Vein endothelial cell (primary cell): ENCODE measurements around the gene OSBPL5.

DNA sequence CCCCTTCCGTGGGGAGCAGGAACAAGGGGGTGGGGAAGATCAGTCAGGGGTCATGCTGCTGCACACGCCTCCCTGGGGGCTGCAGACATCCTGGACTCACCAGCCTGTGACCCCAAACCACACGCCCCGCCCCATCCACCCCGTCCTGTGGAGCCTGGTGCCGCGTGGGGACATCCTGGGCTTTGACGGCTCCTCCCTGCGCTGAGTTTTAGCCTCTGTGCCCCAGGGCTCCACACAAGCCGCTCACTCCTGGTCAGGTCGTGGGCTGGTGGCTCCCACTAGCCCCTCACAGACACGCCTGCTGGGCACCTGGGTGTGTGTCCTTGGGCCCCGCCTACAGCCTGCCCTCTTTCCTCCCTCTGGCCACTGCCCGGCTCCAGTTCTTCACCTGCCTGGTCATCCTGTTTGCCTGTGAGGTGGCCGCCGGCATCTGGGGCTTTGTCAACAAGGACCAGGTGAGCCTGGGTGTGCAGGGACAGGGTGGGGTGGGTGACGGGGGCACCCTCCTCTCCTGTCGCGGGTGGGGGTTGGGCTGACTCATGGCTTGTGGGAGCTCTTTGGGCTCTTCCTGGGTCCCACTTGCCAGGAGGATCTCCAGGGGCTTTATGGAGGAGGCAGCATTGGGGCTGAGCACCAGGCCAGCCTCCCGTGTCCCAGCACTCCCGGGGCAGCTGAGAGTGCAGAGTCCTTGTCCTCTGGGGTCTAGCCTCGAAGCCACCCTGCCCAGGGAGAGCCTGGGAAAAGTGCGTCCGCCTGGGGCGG is 5.8 kb upstream of the TSSC4 start:
- CAGE, long polyA plus RNA: no peak

GRCh38 chr11:2399342-2399995 is 1.1 kb upstream of the TSSC4 start:
- CAGE, long polyA plus RNA: no peak

DNA sequence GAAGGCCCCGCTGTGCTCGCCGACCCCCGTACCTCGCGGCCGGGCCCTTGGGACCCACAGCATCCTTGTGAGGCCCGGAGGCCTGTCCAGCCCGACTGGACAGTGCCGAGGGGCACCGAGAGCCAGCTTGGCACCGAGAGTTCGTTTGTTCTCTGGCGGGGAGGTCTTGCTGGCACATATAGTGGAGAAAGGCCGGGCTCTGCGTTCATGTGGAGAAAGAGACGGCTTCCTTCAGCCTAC is 254 bp downstream of the TSSC4 start:
- CAGE, long polyA plus RNA: no peak

DNA sequence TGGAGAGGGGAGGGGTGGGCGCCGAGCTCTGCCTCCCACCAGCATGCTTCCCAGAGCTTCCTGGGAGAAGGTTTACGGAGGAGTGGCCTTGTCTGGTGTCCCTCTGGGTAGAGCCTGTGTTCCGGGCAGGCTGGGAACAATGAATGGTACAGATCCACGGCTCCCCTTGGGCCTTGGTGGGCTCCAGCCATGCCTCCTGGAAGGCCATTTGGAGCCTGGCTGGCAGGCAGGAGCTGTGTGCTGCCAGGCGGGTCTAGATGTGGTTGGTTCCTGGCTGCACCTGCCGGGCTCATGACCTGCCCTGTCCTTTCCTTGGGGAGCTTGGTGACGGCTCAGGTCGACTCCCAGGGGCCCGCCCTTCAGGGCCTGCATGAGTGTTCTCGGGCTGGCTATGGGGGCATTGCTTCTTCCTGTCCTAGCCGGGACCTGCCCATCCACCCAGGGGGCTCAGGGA is 20.9 kb downstream of the KCNQ1 start:
- CAGE, long polyA plus RNA: no peak

DNA sequence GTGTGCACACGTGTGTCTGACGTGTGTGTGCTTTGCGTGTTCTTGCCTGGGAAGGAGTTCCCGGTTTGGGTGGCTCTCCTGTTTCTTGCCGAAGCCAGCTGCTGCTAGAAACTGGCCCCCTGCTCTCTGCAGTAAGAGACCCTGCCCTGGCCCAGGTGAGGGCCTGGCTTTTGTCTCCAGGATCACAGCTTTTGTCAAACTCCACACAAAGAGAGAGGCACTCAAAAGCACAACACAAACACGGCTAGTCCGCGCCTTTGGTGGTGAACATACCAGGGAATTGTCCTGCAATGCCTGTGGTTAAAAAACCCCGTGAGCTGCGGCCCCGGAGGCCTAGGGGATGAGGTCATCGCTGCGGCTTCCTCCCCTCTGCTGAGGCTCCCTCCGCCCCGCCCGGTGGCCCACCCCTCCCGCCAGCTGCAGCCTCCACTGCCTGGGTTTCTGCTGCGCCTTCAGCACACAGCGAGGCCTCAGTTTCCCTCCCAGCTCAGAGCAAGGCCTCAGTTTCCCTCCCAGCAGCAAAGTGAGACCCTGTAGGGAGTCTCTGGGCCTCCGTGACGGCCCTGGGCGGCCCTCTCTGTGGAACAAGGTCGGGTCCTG is 88.9 kb downstream of the KCNQ1 start:
- CAGE, long polyA plus RNA: no peak

DNA sequence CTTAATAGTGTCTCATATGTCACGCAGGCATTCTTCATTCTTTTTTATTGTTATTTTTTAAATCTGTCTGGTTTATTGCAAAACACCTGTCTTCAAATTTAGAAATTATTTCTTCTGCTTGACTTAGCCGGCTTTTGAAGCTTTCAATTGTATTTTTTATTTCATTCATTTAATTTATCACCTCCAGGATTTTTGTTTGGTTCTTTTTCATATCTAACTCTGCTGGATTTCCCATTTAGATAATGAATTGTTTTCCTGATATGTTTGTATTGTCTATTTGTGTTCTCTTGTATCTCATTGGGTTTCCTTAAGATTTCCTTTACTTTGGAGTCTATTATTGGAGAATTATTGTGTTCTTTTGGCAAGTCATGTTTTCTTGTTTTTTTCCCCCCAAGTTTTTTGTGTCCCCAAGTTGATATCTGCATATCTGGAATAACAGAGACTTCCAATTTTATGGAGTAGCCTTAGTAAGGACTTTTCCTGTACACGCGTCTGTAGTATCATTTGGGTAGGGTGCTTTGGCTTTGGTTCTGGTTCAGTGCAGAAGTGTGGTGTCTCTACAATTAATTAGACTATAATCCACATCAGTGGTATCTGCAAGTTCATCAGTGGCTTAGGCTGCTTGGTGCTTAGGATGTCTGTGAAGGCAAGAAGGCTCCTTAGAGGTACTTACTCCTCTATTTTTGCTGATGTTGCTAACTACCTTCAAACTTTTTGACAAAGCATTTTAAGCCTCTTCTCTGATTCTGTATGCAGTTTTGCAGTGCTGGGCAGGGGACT is 205.3 kb downstream of the KCNQ1 start:
- CAGE, long polyA plus RNA: no peak

DNA sequence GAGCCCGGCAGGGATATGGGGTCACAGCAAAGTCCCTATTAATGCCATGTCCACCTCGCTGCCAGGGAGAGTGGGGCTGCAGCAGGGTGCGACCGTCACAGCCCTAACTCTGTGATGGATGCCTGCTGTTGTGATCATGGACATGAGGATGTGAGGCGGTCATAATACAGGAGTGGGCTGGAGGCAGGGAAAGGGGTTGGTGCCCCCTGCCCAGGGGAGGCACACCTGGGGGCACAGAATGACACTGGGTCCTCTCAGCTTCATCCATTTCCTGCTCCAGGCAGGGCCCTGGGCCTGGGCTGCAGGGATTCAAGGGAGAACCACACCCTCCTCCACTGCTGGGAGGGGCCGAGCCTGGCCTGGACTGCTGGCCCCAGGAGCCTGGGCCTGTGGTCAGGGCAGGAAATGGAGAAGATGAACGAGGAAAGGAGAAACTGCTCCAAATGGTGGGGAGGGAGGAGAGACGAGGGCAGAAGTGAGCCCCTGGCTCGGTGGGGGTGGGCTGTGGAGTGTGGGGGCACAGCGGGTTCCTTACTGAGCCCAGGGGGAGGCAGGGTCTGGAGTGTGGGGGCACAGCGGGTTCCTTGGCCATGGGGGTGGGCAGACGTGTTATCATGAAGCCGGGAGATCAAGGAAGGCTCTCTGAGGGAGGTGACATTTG is 147.7 kb downstream of the CDKN1C start:
- CAGE, long polyA plus RNA: no peak

GRCh38 chr11:2809293-2809718 is 76.3 kb downstream of the CDKN1C start:
- CAGE, long polyA plus RNA: no peak

DNA sequence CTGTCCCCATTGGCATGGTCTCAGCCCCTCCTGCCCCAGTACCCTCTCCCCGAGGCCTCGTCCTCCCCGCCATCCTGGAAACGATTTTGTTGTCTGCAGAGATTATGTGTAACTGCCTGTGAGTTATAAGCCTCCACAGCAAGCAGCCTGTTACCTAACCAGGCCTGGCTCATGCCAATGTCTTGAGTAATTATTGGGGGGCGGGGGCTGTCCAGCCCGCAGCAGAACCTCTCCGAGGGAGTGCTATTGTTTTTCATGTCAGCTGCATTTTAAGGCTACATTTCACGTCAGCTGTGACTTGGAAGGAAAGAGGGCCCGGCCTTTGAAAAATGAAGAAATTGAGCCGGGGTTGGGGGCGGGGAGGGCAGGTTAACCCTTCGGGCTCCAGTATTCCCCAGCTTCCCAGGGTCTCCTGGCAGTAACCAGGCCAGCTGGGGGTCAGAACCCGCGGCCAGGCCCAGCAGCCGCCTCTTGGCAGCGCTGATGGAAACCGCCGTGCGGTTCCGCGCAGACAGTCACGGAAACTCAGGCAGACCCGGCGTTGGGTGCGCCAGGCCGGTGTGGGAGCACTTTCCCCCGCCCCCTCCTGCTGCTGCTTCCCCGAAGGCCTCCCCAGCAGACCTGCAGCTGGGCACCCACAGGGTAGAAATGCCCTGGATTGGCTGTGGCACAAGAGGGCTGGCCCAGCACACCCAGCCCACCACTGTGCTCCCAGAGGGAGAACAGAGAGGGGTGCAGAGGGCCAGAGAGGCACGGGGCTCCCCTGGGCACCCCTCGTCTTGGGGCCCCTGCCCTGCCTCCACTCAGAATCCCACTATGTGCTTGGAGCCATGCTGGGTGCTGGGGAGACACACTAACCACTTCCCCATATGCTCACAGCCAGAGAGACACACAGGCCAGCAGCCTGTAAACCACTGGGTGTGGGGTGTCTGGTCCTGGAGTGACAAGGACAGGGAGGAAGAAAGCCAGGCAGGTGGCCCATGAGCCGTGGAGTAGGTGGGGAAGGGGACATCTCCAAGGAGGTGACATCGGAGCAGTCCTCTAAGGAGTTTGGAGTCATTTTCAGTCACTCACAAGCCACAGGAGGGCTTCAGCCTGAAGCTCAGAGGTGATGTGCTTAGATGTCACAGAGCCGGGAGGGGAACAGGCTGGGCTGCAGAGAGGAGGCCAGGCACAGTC is 59.2 kb downstream of the CDKN1C start:
- CAGE, long polyA plus RNA: no peak

DNA sequence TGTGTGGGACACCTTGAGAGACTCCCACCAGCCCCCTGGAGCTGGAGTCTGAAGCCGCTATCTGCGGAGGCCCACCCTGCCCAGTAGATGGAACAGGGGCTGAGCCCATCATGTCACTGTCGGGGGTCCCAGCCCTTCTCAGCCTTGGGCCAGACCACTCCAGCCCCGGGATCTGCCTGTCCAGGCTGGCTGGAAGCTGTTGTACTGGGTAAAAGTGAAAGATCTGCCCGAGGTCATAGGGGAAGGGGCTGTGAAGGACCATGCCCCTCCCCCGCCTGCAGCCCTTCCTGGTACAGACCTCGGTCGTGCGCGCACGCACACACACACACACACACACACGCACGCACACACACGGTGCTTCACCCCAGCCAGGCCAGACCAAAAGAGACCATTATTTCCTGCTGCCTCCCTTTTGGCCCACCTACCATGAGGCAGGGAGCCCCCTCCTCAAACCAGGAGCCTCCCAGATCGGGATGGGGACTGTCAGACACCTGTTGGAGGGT is 1.0 kb upstream of the CDKN1C start:
- CAGE, long polyA plus RNA: no peak

GRCh38 chr11:2898330-2899339 is 3.4 kb upstream of the SLC22A18 start:
- CAGE, long polyA plus RNA: no peak

DNA sequence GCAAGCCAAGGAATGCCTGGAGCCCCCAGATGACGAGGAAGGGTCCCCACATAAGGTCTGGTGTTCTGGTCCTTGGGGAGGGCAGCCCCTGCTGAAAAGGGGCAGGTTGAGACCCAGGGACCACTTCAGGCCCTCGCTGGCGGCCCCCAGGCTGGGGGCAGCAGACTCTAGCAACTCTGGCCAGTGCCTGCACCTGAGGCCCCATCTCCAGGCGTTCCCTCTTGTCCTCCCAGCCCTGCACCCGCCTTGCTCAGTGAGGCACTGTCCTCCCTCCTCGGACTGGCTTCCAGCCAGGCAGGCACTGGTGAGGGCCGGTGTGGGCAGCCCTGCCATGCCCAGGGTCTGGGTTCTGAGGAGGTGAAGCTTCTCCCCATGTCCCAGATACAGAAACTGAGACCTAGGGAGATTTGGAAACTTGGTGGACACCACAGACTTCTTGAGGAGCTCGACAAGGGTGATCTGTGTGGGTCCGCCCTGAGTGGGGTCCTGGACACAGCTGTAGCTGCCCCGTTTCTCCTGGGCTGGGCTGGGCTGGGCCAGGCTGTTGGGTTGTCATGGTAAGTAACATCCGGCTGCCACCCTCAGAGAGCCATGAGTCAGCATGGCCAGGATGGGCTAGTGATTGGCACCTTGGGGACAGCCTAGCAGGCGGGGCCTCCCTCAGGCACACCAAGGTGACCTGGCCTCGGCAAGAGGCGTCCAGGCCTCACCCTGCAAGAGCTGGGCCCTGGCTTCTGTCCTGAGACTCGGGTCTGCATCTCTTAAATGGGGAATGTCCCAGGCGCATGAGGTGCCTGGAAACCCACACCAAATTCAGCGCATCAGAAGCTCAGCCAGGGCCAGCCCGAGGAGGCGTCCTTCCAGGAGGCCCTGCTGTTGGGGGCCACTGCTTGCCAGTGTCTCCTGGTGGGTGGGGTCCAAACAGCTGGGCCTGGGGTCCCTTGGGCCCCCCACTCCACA is 11.2 kb upstream of the PHLDA2 start:
- CAGE, long polyA plus RNA: no peak

DNA sequence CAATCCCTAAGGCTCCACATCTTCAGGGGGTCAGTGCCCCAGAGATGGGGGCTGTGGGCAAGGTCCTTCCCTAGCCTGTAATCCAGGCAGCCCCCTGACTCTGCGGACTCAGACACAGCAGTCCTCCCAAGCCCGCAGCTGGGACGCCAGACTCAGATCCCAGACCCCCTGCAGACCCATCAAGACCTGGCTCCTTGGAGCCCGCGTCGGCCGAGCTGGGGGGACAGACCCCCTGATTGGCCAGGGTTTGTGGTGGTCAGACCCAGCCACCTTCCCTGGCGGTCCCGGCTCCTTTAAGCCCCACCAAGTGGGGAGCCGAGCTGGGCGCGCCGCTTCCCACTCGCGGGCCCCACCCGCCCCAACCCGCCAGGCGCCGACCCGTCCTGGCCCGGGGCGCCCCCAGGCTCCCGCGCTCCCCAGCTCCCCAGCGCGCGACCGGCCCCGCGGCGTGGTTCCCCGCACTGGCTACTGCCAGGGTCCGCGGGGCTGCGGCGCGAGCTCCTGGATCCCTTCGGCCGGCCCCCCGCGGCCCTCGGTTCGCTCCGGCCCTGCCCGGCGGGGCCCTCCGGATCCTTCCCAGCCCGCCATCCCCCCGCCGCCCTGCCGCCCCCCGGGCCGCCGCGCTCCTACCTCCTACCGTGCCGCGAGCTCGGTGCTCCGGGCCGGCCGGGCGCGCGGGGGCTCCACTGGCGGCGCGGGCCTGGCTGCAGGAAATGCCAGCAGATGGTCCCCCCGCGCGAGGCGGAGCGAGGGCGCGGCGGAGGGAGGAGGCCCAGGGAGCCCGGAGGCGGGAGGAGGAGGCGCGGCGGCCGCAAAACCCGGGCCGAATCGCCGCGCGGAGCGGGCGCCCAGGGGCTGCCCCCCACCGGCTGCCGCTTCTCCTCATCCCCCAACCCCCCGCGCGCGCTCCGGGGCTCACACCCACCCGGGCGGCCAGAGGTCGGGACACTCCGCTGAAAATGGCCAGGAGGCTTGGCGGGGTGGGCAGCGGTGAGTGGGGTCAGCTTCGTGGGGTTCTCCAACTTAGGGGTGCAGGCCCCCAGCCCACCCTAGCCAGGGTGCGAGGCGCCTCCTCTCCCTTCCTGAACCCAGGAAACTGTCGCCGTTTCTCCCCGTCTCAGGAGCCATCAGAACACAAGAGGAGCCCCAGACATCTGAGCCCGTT is at the start of gene OSBPL5:
Gene OSBPL5, minus strand, starts transcription at position 725 of the 1,165 bp plus-strand sequence.
- CAGE, long polyA plus RNA: no peak

DNA sequence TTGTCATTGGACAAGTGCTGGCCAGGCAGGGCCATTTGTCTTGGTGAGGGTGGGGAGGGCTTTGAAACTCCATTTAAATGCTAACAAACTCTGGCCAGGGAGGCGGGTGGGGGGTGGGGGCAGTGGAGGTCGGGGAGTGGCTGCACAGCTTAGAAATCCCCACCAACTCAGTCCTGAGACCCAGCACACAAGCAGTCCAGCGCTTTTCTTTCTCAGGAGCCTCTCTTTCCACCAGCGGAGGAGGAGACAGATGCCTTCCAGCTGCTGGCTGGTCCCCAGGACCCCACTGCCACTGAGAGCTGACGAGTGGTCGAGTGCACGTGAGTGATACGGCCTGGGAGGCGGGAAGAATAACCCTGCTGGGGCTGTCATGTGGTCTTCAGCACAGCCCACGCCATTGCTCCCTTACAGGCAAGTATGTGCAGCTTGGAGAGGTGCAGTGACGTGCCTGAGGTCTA is 24.2 kb upstream of the OSBPL5 start:
- CAGE, long polyA plus RNA: no peak

DNA sequence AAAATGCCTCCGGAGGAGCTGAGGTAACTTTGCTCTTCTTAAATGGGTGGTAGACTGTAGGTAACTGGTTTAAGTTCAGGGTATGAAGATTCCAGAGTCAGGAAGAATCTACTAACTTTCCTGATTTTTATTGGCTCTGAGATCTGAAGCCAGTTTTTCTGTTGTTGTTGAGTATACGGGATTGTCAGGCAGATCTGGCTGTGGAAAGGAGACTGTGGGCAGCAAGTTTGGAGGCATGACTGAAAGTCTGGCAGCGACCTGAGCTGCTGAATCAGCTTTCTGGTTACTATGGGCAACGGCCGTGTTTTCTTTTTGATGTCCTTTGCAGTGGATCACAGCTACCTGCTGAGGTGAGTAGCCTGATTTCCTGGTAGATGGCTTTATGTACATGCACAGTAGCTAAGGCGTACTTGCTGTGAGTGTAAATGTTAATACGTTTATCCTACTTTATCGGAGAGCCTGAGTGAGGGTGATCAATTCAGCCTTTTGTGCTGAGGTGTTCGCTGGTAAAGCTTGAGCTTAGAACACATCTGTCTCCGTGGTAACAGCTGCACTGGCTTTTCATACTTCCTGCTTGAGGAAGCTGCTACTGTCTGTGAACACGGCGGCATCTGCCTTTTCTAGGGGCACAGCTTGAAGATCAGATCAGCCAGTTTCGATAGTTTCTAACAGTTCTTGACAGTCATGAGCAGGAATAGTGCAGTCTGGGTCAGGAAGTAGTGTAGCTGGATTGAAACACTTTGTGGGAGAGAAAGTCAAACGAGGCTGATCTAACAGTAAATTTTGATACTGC is 129.7 kb downstream of the ART5 start:
- CAGE, long polyA plus RNA: no peak

- CAGE, long polyA plus RNA: no peak
Measured at GRCh38 chr11:3580776-3581503, 60.9 kb downstream of the ART5 start.

DNA sequence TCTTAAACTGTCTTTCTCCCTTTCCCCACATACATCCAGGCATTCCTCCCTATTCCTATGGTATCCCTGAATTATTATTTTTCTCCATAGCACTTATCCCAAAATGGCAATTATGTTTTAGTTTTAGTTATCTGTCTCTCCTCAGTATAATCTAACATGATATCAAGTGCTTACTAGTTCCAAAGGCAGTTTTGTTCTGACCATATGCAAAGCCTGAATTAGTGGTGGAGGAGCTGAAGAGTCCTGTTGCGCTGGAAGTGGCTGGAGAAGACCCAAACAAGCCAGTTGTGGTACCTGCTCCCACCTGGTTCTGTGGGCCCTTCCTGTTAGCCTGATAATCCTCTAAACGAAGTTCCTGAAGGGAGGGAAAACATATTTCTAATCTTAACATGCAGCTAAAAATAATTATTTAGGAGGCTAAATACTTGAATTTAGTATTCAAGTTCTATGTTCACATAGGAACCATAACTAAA is 25.7 kb downstream of the NUP98 start:
- CAGE, long polyA plus RNA: no peak

DNA sequence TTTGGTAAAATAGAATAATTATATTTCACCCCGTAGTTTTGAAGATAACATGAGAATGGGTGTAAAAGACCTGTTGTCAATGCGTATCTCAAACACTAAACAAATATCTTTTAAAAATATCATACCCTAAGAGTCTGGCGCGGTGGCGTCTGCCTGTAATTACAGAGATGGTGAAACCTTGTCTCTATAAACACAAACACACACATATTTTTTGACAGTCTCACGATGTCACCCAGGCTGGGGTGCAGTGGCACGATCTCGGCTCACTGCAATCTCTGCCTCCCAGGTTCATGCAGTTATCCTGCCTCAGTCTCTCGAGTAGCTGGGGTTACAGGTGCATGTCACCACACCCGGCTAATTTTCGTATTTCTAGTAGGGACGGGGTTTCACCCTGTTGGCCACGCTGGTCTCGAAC is 1.2 kb upstream of the RHOG start:
- CAGE, long polyA plus RNA: no peak

DNA sequence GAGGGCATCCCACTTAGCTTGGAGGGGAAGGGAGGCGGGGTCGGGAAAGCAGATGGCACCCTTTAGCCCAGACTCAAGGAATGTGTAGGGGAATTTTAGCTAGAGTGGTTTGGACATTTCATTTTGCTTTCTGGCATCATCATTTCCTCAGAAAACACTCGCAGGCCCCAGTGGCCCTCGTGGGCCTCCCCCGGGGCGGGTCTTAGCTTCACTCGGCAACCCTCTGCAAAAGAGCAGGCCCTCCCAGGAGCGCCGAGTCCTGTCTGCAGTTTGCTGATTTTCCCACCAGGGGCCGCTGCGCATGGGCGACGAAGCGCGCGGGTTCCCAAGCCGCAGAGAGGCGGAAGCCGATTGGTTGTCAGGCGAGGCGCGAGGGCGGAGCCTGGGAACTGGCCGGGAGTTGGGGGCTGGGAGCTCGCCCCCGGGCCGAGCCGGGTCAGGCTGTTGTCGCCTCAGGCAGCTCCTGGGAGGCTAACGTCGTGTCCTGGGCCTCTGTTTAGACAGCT is 646 bp upstream of the STIM1 start:
- CAGE, long polyA plus RNA: no peak

DNA sequence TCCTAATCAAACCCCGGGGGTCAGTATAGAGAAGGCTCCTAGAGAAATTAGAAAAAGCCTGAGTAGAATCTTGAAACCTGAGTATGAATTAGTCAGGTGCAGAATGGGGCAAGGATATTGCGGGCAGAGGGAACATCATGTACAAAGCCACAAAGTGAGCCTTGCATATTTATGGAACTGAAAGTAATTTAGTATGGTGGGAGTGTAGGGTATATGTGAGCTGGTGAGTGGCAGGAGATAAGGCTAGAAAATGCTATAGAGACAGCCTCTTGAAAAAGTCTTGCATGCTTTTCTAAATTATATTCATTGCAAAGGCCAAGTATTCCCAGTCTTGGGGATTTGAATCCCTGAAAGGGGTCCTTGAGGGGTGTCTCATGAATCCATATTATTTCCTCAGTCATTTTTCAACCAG is 93.7 kb downstream of the STIM1 start:
- CAGE, long polyA plus RNA: no peak